ENCODE data around the genes OR4D5, OR6T1, OR10G4 and ROBO3.

GRCh38 chr11:122309157-122310208, 193.5 kb upstream of the BLID start:
- PRO-cap, 2 experiments: no peak in any of the 2 experiments

DNA sequence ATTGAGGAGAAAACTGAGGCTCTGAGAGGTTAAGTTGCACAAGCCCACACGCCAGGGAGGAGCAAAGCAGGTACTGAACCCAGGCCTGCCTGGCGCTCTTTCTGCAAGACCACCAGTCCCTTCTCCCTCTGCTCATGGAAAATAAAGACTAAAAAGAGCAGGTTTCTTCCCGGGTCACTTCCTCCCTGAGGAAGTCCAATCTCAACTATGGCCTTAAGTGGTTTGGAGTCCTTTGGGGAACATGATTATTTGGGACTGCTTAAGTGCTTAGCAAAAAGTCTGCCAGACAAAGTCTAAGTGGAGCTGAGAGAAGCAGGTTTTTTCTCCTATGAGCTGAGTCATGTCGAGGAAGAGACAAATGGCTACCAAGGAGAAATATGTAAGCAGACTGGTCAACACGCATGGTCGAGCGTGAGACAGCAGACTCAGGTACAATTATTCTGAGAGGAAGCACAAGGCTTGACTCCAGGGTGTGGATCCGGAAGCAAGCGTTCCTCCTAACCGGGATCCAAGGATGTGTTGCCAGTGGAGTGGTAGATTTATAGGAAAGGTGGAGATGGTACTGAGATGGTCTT, 30.5 kb downstream of the UBASH3B start:
- PRO-cap, 2 experiments: no peak in any of the 2 experiments

- PRO-cap, 2 experiments: no peak in any of the 2 experiments
Measured at GRCh38 chr11:122736407-122737198, 81.1 kb downstream of the UBASH3B start.

DNA sequence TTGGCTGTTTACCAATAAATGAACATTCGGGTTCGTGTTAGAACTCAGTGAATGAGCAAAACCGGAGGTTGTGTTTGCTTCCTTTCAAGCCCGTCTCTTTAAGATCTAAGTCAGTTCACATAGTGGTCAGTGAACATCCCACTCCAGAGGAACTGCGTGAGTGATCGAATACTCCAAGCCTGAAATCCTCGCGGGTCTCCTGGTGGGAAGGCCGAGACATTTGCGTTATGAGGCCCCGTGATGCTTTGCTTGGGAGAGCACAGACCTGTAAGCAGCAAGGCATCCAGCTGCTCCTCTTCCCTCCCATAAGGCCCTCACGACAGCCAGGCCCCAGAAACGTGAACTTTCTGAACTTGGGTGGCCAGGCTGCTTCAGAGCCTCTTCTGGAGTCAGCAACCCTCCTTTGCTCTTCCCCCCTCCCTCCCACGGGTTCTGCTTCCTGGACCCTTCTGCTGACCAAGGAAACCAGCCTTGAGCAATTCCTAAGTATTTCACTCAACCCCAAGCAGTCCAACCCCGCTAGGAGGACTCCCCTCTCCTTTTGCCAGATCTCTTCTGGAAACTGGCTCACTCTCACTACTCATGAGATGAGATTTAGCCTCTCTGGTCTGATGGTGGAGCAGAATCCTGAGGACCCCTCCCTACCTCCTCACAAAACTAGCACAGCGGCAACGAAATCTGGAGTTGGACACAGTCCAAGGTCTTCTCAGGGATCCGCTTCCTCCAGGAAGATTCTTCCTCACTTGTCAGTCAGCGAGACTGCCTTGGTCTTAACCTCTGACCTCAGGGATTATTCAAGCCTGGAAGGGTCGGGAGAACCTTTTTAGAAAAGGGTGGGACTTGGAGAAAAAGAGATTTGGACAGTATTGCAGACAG, 86.1 kb downstream of the UBASH3B start:
- PRO-cap, 2 experiments: no peak in any of the 2 experiments

DNA sequence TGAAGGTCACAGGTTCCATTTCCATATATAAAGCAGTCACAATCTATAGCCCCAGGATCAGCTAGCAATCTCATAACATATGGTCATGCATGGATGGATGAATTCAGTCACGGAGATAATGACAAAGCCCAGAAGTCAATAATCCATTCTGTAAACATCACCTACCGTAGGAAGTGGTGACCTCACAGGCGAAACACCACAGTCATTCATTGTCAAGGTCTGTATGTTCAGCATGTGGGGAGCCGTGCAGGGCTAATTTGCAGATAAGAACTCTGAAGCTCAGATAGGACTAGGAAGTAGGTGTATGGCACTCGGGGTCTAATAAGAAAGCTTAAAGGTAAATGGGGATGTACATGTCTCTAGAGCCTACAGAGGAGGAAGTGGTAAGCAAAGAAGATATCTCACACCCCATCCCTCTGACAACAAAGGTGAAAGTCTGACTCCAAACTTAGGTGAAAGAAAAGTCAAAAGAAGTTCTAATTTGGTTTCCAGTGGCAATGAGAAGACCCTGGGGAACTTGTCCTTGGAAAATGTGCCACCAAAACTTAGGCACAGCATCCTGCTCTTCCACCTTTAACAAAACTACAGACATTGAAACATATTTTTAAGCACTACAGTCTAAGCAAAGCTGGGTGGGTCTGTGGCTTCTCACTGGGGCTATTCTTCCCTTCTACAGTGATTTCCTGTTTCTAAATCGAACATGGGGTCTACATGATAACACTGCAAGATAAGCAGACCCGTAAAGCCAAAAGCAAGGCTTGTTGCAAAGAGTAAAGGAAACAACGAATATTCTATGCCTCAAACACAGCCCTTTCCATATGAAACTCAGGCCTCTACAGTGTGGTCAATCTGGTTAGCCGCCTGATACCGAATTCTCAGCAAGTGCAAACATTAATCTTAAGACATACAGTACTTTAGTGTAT, 5.2 kb downstream of the CRTAM start:
- PRO-cap, 2 experiments: peak in 2 of 2 experiments; most common plus-strand start position 371 of the sequence (in 2); most common minus-strand start position 323 of the sequence (in 2)

DNA sequence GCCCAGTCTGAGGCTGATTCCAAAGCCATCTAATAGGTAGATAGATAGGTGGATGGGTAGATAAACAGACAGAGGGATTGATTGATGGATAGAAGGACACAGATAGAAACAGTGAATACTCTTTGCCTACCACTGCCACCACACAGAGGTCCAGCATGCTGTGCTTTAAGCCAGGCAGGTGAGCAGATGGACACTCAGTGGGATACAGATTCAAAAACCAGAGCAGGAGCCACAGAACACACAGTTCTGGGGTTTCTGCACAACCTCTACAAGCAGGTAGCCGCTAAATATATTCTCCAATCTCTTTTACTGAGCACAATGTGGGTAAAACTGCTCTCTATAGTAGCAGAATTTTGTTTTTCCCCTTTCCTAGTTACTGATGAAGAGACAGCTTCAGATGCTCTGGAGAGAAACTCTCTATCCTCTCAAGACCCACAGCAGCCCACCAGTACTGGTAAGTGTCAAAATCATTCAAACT, 20.4 kb upstream of the JHY start:
- PRO-cap, 2 experiments: no peak in any of the 2 experiments

- PRO-cap, 2 experiments: peak in 2 of 2 experiments; most common plus-strand start chr11:123063453 (in 1); most common minus-strand start chr11:123063439 (in 2)
Measured at GRCh38 chr11:123063313-123064373, 1.7 kb upstream of the HSPA8 start.

DNA sequence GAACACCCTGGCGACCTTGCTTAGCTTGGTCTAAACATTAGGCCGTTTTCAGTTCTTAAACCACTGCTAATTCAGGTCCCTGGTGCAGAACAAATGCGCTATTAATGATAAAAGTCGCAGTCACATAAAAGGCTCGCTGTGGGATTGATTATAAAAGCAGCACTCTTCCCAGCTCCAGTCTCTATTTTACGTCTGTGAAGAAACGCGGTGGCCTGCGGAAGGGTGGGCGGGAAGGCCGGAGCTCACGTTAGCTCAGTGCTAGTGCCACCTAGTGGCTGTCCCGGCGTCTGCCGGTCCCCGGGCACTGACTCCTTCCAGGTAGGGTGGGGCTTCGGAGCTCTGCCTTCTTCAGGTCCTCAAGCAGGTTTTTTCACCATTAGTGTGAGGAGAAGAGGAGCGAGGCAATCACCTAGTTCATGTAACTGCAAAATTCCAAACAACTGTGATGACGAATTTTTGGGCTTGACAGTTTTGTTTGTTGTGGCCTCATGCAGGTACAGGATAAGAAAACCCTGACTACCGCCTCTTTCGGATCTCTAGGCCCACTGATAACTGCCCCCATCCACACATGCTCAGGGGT, 66.4 kb upstream of the CLMP start:
- PRO-cap, 2 experiments: no peak in any of the 2 experiments

DNA sequence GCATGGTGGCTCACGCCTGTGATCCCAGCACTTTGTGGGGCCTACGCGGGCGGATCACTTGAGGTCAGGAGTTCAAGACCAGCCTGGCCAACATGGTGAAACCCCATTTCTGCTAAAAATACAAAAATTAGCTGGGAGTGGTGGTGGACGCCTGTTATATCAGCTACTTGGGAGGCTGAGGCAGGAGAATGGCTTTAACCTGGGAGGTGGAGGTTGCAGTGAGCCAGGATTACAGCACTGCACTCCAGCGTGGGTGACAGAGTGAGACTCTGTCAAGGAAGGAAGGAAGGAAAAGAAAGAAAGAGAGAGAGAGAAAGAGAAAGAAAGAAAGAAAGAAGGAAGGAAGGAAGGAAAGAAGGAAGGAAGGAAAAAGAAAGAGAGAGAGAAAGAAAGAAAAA, 35.9 kb downstream of the GRAMD1B start:
- PRO-cap, 2 experiments: no peak in any of the 2 experiments

DNA sequence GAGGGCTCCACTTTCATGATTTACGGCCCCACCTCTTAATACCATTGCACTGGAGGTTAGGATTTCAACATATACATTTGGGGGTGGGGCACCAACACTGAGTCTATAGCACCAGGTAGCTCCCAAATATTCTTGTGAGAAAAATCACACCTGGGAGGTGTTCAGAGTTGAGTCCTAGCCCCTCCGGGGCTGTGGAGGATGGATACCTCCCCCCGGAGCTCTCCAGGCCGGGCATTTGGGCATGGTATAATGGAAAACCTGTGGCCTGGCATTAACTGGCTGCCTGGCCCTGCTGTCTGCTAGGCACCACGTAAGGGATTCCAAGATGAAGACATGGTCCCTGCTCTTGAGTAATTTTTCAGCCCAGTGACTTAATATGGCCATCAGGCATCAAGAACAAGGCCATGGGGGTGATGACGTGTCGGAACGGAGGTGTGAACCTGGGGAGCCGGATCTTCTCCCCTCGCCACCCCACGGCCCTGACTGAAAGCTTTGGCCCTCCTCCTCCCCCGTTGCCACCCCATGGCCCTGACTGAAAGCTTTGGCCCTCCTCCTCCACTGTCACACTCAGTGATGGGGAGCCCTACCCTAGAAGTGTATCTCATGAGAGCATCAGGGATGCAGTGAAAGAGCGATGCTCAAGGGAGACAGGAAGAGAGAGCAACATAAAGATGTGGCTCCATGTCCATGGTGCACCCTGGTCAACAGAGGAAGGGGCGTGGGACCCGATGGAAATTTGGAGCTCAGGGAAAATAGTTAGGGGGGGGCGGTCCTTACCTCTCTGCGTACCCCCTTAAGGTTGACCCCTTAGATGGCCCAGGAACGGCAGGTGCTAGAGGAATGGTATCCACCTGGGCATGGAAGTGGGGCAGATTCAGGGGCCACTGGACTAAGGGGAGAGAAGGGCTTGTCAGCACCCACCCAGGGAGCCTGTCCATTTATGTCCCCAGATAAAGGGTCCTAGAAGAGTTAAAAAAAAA, 58.4 kb downstream of the GRAMD1B start:
- PRO-cap, 2 experiments: no peak in any of the 2 experiments

DNA sequence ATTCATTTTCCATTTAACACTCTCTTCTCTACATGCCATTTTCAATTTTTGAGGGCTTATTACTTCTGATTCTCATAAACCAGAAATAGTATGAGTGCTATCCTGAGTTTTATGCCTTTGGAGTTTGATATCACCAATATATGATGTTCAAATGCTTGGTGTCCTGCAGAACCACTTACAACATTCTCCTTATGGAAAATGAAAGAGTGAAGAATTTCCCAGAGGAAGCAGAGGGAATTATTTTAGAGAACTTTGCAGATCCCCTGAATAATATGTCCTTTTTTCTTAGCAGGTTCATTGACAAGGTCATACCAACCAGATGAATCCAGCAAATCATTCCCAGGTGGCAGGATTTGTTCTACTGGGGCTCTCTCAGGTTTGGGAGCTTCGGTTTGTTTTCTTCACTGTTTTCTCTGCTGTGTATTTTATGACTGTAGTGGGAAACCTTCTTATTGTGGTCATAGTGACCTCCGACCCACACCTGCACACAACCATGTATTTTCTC, at the start of gene OR4D5:
TSS of gene OR4D5 (plus strand) at position 320 of the 505 bp plus-strand sequence.
- PRO-cap, 2 experiments: no peak in any of the 2 experiments

DNA sequence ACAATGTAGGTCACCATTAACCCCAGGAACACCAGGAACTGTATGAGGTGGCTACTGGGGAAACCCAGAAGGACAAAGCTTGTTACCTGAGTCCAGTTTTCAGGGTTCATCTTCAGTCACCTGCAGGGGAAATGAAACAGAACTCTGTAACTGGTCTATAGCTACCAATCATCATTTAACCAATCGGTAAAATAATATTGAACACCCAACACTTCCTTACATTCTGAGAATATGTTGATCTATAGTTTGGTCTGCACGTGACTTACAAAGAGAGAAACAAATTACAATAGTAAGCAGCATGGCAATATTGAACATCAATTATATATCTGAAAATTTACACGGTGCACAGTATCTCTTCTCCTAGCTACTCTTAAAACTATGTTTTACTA, at the start of gene OR6T1:
TSS of gene OR6T1 (minus strand) at position 110 of the 389 bp plus-strand sequence.
- PRO-cap, 2 experiments: no peak in any of the 2 experiments

GRCh38 chr11:124012846-124013282, at the start of gene OR10G4:
Gene OR10G4 (plus strand): TSS chr11:124012997.
- PRO-cap, 2 experiments: no peak in any of the 2 experiments

- PRO-cap, 2 experiments: no peak in any of the 2 experiments
Measured at GRCh38 chr11:124865131-124865549, at the start of gene ROBO3. Gene ROBO3 (plus strand): TSS chr11:124865432.

DNA sequence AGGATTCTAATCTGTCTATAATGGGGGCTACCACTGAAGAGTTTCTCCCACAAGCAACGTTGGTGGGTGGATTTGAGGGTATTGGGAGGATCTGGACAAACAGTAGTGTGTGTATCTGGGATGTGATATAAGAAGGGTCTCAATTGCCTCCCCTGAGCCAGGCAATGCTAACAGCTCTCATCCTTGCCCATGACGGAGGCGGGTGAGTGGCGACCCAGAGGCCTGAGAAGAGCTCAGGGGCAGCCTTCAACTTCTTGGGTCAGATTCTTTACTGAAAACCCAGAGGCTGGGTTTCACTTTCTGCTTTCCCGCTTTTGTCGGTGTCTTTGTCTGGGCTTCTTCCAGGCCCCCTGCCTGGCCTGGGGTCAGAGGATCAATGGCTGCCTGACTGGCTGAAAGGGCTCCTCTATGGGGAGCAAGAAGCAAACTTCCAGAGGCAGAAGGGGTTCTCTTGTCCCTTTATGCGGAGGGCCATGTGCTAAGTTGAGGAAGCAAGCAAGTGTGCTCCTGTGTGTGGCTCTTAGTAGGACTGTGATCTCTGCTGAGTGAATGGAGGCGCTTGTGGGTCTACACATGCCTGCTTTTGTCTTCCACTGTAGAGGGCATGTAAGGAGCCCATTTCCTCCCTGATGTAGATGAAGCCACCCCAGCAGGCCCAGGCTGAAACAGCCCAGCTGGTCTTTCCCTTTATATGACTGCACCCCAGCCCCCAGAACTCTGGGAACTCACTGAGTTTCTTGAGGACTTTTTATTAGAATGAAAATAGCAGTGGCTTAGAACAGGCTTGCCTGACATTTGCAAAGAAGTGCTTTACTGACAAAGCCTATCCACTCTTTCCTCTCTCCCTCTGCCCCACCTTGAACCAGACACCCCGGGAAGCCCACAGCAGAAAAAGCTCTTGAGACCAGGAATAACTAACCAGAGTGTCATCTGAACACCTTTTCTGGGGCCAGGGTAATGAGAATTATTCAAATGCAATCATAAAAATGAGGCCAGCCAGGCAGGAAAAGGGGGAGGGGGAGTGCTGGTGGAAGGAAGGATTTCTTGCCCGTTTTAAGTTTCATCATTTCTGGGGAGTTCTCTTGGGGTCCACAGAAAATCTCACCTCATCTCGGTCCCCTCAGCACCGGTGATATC, 947 bp upstream of the PKNOX2 start:
- PRO-cap, 2 experiments: no peak in any of the 2 experiments

- PRO-cap, 2 experiments: no peak in any of the 2 experiments
Measured at GRCh38 chr11:125188587-125189100, 24.1 kb downstream of the PKNOX2 start.

DNA sequence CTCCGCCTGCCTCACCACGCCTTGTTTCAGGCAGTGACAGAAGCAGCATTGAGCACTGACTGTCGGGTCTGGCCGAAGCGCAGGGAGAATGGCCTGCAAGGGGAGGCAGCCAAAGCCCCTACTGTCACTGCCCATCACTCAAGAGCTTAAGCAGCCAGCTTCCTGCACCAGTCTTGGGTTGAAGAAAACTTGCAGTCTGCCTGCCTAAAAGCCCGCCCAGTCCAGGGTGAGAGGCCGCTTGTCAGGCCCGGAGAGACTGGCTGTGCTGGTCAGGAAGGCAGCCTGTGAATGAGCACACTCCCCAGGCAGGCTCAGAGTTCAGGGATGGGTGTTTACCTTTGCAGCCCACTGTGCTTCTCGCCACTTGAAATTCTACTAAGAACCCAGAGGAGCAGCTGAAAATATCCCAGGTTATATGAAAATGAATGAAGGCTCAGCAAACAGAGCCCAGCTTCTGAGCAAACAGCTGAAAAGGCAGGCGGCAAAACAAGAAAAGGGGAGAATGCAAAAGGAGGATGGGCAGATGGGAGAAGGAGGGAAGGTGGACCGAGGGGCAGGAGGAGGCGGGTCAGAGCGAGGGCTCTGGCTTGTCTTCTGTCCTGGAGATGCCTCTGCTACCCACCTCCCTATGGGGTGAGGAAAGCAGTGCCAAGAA, 108.4 kb downstream of the PKNOX2 start:
- PRO-cap, 2 experiments: no peak in any of the 2 experiments

- PRO-cap, 2 experiments: no peak in any of the 2 experiments
Measured at GRCh38 chr11:125572148-125572704, 2.9 kb downstream of the EI24 start.

GRCh38 chr11:125893756-125894373, 6.4 kb downstream of the HYLS1 start:
- PRO-cap, 2 experiments: no peak in any of the 2 experiments

GRCh38 chr11:125901613-125902388, 1.2 kb downstream of the PUS3 start:
- PRO-cap, 2 experiments: no peak in any of the 2 experiments